H9 (cell line): ENCODE results near the genes HPRT1, ETDB, SLC9A6 and ADGRG4.

DNA sequence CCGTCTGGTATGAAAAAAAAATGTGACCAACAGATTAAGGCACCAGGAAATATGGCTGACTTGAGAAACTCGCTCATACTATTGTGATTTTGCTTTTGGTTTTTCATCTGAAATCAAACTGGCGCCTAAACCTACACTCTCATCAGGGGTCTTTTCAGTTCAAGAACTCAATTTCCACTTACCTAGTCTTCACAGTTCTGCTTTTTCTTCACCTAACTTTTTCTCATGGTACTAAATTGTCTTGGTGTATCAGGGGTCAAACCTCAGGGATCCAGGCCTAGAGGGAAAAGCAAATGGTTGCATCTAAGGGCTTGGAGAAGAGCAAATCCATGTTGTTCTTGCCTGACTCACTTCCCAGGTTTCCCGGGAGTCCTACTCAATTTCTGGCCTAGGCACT, 192.1 kb upstream of the STK26 start:
- PRO-cap: no peak

DNA sequence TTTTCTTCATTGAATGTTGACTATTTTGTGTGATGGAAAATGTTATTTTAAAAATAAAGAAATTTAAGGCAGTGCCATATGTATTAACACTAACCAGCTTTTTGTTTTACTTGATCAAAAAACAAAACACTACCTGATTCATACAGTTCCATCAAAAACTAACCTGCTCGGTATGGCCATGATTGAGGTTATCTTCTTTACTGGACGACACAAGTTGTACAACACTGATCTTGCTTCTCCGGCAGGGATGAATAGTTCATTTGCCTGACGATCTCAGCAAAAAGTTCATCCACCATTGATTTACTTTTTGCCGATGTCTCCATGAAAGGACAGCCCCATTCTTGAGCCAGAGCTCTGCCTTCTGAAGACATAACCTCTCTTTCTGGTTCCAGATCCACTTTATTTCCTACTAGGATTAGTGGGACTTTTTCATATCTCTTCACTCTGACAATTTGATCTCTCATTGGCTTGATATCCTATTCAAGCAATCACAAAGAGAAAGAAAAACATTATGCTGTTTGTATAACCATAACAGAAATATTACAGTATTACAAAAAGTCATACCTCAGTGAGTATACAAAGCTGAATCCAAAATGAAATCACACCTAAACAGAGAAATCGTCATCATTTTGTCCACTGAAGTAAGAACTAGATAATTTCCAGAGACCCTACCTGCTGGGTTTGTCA, 5.1 kb downstream of the RAP2C start:
- PRO-cap: no peak

DNA sequence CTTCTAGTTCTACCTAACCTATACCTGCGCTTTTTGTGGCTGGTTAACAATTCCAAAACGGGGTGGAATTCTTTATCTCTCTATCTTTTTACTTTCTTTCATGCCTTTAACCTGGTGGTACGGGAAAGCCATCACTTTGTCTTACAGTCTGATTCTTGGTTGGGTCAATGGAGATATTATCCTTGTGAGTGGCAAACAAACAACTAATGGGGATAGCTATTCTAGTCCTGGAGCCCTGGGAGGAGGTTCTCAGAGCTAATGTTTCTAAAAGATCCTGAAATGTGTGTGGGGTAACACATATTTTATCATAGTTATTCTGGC, 159.8 kb upstream of the MBNL3 start:
- PRO-cap: no peak

- PRO-cap: no peak
Observed at GRCh38 chrX:133188763-133188962, 29.5 kb downstream of the TFDP3 start.

- PRO-cap: unidirectional peak, minus-strand start at chrX:134026844
Observed at GRCh38 chrX:134026397-134027246, 41.2 kb upstream of the GPC3 start.

DNA sequence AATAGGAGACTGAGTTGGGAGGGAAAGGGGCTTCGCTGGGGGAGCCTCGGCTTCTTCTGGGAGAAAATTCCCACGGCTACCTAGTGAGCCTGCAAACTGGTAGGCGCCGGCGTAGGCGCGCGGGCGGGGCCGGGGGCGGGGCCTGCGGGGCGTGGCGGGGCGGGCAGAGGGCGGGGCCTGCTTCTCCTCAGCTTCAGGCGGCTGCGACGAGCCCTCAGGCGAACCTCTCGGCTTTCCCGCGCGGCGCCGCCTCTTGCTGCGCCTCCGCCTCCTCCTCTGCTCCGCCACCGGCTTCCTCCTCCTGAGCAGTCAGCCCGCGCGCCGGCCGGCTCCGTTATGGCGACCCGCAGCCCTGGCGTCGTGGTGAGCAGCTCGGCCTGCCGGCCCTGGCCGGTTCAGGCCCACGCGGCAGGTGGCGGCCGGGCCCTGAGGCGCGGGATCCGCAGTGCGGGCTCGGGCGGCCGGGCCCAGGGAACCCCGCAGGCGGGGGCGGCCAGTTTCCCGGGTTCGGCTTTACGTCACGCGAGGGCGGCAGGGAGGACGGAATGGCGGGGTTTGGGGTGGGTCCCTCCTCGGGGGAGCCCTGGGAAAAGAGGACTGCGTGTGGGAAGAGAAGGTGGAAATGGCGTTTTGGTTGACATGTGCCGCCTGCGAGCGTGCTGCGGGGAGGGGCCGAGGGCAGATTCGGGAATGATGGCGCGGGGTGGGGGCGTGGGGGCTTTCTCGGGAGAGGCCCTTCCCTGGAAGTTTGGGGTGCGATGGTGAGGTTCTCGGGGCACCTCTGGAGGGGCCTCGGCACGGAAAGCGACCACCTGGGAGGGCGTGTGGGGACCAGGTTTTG, at the start of gene HPRT1:
Gene HPRT1, plus strand, starts transcription at position 190 of the 841 bp plus-strand sequence.
- PRO-cap: bidirectional peak, plus-strand start at position 233 of the sequence, minus-strand start at position 58 of the sequence; bidirectional peak, plus-strand start at position 390 of the sequence, minus-strand start at position 447 of the sequence; bidirectional peak, plus-strand start at position 525 of the sequence, minus-strand start at position 623 of the sequence

DNA sequence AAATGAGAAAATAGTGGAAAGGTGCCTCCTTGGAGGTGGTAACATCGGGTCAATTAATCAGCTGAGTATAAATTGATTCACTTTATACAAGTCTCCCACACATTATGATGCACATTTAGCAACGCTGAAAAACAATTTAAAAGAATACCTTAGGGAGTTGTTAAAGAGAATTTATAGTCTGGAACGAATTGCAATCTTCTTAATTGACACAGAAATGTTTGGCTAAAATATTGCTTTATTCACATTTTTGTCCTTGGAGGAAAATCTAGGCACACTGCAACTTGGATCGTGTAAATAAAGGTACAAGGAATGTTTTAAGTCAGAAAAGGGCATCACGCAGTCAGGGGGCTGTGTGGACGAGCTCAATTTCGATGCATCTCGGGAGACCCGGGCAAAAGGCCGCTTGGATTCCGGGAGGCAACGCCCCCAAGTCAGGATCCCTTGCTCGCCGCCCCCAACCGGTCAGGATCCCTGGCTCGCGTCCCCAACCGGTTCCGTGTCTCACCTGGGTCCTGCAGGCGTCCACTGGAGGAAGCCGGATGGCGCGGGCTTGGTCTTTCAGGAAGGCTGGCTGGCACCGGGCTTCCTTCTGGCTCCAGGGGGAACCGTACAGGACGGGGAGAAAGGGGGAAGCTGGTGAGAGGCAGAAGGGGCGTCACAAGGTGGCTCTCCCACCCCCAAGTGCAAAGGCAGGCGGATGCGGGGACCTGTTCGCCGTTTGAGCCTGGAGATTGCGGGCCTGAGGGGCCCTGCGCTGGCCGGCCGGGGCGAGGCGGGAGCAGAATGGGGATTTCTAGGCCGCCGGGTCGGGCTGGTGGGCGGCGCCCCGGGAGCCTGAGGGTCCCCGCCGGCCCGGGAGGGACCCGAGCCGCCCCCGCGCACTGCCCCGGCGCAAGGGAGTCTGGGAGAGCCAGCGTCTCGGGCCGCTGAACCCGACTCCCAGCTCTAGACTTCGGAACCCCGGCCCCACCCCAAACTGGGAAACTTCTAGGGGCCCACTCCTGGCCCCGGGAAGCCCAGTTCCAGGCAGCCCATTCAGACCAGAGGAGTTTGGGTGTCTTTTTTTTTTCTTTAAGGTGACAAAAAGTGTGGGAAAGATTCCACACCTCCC, 84.6 kb downstream of the HPRT1 start:
- PRO-cap: unidirectional peak, minus-strand start at position 785 of the sequence

DNA sequence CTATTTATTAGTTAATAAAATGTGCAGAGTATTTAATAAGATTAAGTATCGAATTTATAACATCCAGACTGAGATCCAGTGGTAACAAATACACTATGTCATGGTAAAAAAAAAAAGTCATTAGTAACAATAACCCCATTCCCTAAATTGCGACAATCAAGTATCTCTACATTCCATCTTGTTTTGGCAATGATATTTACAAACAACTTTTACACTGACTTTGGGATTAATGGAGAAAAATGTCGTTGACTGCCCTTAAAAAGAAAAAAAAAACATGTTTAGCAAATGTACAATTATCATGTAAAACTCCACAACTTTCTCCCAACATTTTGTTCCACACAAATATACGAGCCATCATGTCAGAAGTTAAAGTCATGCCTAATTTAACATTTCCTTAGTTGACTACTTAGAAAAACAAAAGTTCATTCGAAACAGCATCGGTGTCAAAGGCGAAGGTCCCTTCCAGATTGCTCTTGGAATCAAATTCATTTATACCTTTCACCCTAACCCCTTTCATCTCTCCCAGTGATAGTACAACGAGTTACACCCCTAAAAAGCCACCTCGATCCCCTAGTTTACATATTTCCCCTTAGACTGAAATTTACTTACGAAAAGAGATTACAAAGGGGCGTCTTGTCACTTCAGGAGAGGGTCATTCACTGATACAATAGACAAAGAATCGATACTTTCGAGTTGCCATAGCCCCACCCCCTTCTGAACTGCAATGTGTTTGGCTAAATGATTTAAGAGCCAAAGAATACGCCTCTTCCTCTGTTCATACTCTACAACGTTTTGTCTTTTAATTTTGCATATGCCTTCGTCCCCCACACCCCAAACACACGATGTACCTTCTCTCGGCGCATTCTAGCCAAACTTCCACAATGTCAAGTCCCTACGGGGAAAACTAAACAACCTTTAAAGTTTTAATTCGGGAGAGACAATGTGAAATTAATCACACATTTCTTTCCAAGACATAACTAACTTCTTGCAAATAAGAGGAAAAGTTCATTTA, 88.2 kb downstream of the HPRT1 start:
- PRO-cap: unidirectional peak, plus-strand start at position 425 of the sequence; bidirectional peak, plus-strand start at position 810 of the sequence, minus-strand start at position 661 of the sequence

- PRO-cap: no peak
Observed at GRCh38 chrX:134936487-134936931, 21.5 kb upstream of the MOSPD1 start.

GRCh38 chrX:135120382-135120738, at the start of gene ETDB:
Gene ETDB, minus strand, starts transcription at chrX:135120526.
- PRO-cap: no peak

GRCh38 chrX:135464266-135464662, 42.5 kb downstream of the SMIM10L2A start:
- PRO-cap: no peak

DNA sequence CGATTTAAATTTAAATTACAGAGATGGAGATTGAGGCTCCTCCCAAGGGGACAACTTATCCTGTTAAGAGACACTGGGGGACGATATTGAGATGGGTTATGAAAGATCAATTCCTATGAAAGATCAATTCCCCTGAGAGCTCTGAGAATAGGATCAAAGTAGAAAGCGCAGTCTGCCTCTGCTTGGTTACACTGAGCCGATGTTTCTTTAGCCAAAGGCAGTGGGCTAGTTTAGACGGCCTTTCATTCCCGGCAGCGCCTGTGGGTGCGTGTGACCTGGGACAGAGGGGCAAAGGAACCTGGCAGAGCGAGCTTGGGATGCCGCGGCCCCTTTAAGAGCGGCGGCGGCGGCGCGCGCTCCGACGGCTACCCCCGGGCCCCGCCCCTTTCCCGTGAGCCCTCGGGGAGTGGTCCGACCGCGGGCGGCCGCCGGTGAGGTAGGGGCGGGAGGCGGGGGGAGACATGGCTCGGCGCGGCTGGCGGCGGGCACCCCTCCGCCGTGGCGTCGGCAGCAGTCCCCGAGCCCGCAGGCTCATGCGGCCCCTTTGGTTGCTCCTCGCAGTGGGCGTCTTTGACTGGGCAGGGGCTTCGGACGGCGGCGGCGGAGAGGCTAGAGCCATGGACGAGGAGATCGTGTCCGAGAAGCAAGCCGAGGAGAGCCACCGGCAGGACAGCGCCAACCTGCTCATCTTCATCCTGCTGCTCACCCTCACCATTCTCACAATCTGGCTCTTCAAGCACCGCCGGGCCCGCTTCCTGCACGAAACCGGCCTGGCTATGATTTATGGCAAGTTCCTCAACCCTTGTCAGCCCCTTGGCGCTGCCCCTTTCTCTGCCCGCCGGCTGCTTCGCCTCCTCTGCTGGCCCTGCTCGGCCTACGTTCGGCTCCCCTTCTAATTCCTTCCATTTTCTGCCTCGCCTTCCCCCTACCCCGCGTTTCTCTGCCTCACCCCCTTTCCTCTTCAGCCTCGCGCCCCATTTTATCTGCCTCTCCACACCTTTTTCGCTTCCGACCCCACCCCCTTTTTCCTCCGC, at the start of gene SLC9A6:
Gene SLC9A6, plus strand, starts transcription at position 394 of the 1,034 bp plus-strand sequence.
- PRO-cap: bidirectional peak, plus-strand start at position 462 of the sequence, minus-strand start at position 305 of the sequence; unidirectional peak, minus-strand start at position 726 of the sequence

DNA sequence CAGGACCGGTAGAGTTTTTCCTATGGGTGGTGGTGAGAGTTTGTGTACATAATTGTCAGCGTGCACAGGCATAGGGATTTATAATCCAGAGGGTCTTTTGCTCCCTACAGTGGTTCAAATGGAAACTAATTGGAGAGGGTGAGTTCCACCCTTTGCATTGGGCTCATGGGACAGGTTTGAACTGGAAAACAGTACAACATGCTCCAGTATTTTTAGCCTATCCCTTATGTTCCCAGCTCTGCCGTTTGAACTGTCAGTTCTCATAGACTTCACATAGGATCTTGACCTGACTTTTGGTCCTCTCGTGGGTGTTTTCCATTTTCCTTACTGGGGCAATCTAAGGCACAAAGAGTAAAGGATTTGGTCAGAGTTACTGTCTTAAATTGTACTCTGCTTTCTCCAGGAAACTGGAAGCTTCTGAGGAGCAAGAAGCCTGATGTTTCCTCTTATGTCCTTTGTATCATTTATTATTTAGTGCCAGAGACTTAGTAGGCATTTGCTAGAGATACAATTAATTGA, 17.7 kb upstream of the FHL1 start:
- PRO-cap: no peak

DNA sequence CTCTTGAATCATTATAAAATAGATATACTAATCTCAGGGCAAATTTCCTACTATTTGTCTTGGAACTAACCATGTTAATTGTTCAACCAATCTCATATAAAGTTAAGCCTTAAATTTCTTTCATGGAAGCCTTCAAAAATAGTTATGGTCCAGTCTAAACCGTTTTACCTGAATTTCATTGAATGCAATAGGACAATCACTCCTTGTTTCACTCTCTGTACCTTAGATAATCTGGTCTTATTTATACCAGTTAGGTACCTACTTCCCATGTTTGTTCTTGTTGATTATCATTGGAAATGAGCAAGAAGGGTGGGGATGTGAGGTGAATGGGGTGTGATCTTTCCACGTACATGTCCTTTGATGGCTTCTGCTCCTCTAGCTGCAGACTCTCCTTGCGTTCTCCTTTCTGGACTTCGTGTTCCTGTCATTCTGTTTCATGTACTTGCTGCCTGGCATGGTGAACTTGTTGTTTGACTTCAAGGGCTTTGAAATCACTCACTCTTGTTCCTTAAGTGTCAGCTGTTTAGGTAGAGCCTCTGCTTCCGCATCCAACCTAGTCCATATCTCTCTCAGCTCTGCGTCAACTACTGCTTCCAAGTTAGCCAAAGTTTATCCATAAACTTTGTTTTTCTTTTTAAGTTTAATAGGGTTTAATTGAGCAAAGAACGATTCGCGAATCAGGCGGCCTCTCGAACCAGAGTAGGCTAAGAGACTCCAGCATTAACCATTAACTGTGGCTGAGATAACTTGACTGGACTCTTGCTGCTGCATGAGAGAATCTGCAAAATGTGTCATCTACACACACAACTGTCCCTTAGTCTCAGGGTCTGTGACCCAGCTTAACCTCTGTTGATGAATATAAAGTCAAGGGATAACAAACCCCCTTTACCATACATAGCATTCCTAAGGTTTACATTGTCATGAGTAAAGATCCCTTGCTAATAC, 6.8 kb upstream of the FHL1 start:
- PRO-cap: no peak

- PRO-cap: no peak
Observed at GRCh38 chrX:136300580-136301106, at the start of gene ADGRG4. Gene ADGRG4, plus strand, starts transcription at chrX:136300963.

- PRO-cap: no peak
Observed at GRCh38 chrX:136491383-136491790, 3.6 kb downstream of the BRS3 start.

DNA sequence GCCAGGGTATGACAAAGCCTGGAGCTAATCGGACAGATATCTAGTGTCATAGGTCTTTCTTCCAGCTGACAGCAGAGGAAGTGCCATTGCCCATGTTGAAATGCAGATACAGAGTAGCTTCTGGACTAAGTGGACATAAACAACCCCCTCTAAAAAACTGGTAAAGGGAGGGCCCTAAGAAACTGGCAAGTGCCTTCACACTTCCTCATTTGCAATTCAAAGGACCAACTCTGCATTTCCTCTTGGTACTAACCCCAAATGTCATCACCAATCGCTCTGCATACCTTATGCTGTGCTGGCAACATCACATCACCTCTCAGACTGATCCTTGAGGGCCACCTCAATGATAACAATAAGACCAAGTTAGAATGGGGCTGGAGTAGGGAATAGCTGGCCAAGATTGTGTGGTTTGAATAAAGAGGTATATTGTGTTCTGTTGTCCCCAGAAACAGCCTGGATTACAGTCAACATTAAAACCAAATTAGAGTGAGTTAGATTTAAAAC, 20.7 kb downstream of the ARHGEF6 start:
- PRO-cap: no peak

DNA sequence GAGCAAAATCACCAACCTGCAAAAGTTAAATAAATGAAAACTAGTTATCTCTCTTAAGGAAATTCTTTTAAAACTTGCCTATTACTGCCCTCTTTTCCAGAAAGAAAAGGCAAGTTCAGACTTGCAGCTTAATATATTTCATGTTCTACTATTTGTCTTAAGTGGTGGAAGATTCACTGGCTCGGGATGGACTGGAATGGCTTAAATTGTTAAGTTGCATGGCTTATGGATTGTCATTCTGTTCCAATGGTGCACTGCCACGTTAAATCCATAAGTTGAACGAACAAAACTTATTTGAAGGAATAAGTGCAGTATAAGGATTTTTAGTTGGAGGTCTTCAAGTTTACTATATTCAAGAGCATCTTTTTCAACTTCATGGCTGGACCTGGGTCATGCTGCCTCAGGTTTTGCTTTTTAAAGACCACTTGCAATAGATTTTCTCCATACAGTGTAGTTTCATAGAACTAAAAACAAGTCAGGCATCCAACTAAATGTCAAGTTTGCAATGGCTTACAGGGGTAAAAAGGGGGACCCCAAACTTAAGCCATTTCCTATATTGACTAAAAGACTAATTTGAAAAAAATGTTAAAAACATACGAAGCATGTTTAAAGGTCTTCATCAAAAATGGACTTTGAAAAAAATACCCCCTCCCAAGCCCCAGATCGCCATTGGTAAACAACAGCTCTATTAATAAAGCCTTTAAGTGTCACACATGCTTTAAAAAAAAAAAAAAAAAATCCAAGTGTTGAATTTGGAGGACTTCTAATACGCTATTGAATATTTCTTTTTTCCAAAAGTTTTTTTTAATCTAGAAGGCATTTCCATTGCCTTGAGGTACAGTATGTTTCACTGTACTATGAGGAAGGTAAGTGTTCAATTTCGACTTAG, 8.0 kb downstream of the RBMX start:
- PRO-cap: no peak

DNA sequence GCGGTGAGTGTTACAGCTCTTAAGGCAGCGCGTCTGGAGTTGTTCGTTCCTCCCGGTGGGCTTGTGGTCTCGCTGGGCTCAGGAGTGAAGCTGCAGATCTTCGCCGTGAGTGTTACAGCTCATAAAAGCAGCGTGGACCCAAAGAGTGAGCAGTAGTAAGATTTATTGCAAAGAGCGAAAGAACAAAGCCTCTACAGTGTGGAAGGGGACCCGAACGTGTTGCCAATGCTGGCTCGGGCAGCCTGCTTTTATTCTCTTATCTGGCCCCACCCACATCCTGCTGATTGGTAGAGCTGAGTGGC, 291.7 kb upstream of the FGF13 start:
- PRO-cap: no peak

DNA sequence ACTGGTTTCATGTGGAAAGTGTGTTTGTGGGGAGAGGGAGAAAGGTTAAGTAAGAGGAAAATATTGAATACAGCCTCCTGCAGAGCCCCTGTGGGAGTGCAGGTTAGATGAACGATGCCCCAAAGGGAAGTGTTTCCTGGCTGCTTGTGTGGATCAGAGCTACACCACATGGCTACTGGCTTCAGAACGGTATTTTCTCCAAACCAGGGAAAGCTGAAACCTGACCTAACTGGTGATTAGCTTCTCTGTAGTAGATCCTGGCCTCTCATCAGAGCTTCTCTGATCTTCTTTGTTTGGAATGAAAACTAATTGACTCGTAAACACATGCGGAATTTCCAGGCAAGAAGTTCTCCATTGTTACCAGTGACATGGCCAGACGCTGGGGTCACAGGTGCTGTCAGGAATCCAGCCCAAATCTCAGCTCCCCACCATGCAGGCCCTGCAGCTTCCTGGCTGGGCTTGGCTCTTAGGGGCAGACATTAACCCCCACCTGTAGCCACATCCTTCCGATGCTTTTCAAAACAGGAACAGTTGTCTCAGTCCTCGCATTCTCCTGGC, 305.6 kb upstream of the F9 start:
- PRO-cap: bidirectional peak, plus-strand start at position 354 of the sequence, minus-strand start at position 177 of the sequence